Mesangial cell (primary cell): ENCODE measurements around a stretch of chr4.

GRCh38 chr4:6976202-6976675 is 66.6 kb downstream of the CCDC96 start:
- RAMPAGE, long total RNA = no peak

GRCh38 chr4:6991635-6992577 is 50.9 kb downstream of the CCDC96 start:
- RAMPAGE, long total RNA = no peak

DNA sequence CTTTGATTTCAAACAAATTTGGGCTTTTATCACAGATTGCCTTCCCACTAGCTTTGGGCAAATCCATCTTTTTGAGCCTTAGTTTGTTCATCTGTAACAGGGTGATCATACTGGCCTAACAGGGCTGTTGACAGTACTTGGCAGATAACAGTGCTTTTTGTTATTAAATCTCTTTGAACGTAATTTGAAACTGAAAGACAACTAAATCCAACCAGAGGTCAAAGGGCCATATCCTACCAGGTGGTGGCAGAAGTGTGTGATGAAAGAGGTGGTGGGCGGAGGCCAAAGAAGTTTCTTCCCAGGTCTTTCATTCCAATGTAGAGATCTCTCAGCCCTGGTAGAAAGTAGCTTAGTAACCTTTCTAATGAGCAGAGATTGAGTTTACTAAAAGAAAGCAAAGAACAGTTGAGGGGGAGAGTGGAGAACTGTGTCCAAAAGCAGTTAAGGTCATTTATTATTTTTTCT is 34.8 kb downstream of the CCDC96 start:
- RAMPAGE, long total RNA = no peak

DNA sequence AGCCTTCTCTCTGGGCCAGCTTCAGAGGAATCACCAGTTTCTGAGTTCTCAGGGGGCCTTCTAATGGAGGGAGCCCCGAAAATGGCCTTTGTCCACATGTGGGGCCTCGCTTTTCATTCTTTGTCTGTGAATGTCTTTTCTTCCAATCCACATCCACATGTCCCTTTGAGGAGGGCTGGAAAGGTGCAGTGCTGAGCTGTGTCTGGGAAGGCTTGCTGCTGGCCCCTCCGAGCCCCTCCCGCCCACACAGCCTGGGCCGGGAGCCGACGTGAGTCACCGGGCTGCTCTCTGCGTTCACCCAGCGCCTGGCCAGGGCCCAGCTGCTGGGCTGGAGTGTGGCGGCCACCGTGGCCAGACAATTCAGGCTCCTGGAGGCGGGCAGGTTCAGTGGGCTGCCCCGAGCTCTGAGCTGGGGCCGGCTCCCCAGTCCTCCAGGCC is 14.8 kb downstream of the SORCS2 start:
- RAMPAGE, long total RNA = no peak

GRCh38 chr4:7600244-7600662 is 165.5 kb upstream of the PSAPL1 start:
- RAMPAGE, long total RNA = no peak

DNA sequence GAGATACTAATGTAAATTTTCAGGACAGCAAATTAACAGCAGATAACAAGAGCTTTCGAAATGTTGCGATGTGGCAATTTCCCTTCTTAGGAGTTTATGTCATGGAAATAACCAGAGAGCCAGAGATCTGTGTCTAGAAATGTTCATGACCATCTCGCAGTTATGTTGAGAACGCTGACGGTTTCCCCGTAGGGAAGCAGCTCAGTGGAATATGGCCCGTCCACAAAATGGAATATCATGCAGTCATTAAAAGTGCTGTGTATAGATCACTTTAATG is 238.4 kb upstream of the PSAPL1 start:
- RAMPAGE, long total RNA = no peak

- RAMPAGE, long total RNA = no peak
Measured at GRCh38 chr4:7753701-7754174, 185.9 kb downstream of the AFAP1 start.

- RAMPAGE, long total RNA = no peak
Measured at GRCh38 chr4:7771802-7772436, 167.7 kb downstream of the AFAP1 start.

GRCh38 chr4:7777024-7777668 is 162.5 kb downstream of the AFAP1 start:
- RAMPAGE, long total RNA = no peak

GRCh38 chr4:7828103-7829328 is 111.1 kb downstream of the AFAP1 start:
- RAMPAGE, long total RNA = no peak

DNA sequence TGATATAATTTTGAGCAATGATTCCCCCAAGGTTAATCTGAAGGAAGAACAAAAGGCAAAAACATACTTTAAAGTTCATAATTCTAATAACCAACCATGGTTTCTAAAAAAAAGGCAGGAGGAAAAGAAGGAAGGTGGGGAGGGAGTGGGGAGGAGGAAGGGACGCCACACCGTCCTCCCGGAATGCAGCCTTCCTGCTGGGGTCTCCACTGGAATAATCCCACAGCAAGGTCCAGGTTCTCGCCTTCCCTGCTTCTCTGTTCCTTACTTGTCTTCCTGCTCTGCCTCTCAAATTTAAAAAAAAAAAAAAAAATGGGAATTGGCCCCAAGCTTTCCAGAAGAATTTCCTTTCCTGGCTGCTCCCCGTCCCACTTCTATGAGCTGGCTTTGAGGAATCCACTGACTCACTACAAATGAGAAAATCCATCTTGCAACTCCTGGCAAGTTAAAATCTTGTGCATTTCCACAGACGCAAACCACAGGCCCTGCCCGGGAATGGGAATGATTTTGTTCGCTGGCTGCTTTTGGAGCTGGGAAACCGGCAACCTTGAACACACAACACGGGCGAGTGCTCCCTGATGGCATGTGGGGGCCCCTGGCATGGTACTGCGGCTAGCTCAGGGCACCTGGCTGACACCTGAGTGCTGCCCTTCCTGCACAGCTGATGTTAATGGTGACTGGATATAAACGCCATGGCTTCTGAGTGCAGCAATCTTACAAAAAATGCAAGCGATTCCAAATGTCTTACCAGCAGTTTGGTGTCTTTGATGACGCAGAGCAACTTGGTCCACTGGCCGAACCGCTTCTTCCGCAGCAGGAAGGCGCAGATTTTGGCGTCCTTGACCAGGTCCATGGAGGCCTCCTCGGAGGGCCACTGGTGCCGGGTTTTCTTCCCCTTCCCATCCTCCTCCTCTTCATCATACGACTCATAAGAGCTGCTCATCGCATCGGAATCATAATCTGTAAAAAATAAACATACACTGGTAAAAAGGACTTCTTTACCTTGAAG is 97.0 kb downstream of the AFAP1 start:
- RAMPAGE, long total RNA = no peak

GRCh38 chr4:7854502-7854957 is 85.1 kb downstream of the AFAP1 start:
- RAMPAGE, long total RNA = no peak

DNA sequence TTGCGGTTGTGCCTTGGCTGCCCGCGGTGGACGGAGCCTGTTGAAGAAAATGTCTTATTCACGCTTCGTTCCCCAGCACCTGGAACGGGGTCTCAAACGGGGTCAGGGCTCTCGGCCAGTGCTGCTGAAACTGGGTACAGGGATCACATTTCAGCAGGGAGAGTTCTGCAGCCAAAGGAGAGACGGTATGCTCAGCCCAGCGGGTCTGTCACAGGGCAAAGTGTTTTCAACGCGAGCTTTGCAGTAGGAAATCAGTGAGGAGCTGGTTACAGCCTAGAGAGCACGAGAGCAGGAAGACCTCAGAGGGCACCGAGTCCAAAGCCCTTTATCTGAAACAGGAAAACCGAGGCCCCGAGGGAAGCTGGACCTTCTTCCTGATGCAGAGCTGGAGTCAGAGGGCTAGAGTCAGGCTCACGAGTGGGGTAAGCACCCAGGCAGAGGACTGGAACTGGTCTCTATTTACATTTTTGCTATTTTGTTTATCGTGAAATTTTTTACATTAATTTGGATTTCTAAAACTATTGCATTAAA is 46.4 kb upstream of the AFAP1 start:
- RAMPAGE, long total RNA = no peak

- RAMPAGE, long total RNA = no peak
Measured at GRCh38 chr4:8001822-8002979, 62.5 kb upstream of the AFAP1 start.

GRCh38 chr4:8125508-8126336 is 32.9 kb downstream of the ABLIM2 start:
- RAMPAGE, long total RNA = no peak

DNA sequence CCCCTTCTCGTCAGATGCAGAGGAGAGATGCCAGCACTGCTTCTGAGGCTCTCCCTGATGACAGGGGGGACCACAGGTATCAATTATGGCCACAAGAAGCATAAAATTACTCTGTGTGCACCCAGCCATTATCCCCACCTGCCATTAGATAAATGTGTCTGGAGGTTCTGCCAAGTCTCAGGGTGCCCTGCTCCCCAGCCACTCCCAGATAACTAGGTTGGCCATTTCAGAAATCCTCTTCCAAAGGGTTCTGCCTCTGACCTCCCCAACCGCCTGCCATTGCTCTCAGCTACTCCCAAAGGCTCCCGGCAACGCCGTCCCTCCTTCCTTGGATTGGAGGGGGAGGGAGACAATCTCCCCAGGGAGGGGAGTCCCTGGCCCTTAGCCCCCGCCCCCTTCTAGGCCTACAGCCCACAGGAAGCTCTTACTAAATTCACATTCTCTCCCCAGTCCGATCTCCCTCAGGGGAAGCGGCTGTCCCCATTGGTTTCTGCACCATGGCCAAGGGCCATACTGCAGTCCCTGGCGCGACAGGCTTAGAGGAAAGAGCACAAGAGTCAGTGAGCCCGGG is 1.3 kb downstream of the ABLIM2 start:
- RAMPAGE, long total RNA = no peak

- RAMPAGE, long total RNA = no peak
Measured at GRCh38 chr4:8221380-8222042, 22.4 kb downstream of the SH3TC1 start.

GRCh38 chr4:8226957-8227679 is 28.0 kb downstream of the SH3TC1 start:
- RAMPAGE, long total RNA = no peak

GRCh38 chr4:8237815-8239046 is 31.3 kb upstream of the HTRA3 start:
- RAMPAGE, long total RNA = no peak

GRCh38 chr4:8247510-8248125 is 21.9 kb upstream of the HTRA3 start:
- RAMPAGE, long total RNA = no peak